Esophagus squamous epithelium (tissue), 4 donors: ENCODE data around the genes CYSLTR1, P2RY10, POF1B and RPA4.

DNA sequence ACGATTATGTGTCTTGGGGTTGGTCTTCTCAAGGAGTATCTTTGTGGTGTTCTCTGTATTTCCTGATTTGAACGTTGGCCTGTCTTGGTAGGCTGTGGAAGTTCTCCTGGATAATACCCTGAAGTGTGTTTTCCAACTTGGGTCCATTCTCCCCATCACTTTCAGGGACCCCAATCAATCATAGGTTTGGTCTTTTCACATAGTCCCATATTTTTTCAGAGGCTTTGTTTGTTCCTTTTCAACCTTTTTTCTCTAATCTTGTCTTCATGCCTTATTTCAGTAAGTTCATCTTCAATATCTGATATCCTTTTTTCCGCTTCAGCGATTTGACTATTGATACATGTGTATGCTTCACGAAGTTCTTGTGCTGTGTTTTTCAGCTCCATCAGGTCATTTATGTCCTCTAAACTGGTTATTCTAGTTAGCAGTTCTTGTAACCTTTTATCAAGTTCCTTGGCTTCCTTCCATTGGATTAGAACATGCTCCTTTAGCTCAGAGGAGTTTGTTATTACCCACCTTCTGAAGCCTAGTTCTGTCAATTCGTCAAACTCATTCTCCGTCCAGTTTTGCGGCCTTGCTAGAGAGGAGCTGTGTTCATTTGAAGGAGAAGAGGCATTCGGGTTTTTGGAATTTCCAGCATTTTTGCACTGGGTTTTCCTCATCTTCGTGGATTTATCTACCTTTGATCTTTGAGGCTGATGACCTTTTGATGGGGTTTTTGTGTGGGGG is 31.1 kb downstream of the ATRX start:
- PRO-cap, result no peak
- RAMPAGE, long total RNA, 4 experiments, result no peak in any of the 4 experiments

- PRO-cap, result no peak
- RAMPAGE, long total RNA, 4 experiments, result no peak in any of the 4 experiments
These were observed 908 bp downstream of the ATP7A start for GRCh38 chrX:77911501-77911700.

GRCh38 chrX:78130967-78132118 is 8.1 kb downstream of the TAF9B start:
- PRO-cap, result no peak
- RAMPAGE, long total RNA, 4 experiments, result no peak in any of the 4 experiments

- PRO-cap, result unidirectional peak, minus-strand start at chrX:78327825
- RAMPAGE, long total RNA, 4 experiments, result start-site peak on the minus strand in 2 of 4 experiments, at chrX:78327495-78327590 at its widest, 12 to 23 reads per replicate
These were observed at the start of gene CYSLTR1 for GRCh38 chrX:78327005-78328070. CYSLTR1 (minus strand) TSS chrX:78327611.

- PRO-cap, result bidirectional peak, plus-strand start at chrX:78945403, minus-strand start at chrX:78945256
- RAMPAGE, long total RNA, 4 experiments, result start-site peak on the plus strand in 1 of 4 experiments, at chrX:78945364-78945428 at its widest, 56 reads per replicate
These were observed at the start of gene P2RY10 for GRCh38 chrX:78944965-78945509. P2RY10 (plus strand) TSS chrX:78945391.

DNA sequence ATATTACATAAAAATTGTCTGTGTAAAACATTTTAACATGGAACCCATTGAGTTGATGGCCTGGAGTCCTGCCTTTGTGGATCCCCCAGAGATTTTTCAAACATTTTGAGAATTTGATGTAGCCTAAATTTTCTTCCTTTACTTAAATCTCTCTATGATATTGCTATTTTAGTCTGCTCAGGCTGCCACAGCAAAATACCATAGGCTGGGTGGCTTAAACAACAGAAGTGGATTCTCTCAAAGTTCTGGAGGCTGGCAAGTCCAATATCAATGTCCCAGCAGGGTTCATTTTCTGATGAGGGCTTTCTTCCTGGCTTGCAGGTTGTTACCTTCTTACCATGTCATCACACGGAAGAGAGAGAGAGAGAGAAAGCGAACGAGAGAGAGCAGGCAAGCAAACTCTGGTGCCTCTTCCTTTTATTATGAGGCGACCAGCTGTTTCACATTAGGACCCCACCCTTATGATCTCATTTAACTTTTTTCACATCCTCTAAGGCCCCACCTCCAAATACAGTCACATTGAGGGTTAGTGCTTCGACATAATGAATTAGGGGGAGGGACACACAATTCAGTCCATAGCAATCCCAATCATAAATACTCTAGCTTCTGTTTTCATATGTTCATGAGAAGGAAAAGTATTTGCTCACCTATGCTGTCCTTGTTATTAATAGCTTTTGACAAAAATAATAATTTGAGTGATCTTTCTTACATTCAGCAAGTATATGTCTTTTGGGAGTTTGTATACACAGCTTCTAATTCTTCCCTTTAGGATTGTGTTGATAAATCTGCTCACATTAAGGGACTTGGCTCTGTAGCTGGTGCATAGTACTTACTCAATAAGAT is 10.6 kb upstream of the GPR174 start:
- PRO-cap, result no peak
- RAMPAGE, long total RNA, 4 experiments, result no peak in any of the 4 experiments

DNA sequence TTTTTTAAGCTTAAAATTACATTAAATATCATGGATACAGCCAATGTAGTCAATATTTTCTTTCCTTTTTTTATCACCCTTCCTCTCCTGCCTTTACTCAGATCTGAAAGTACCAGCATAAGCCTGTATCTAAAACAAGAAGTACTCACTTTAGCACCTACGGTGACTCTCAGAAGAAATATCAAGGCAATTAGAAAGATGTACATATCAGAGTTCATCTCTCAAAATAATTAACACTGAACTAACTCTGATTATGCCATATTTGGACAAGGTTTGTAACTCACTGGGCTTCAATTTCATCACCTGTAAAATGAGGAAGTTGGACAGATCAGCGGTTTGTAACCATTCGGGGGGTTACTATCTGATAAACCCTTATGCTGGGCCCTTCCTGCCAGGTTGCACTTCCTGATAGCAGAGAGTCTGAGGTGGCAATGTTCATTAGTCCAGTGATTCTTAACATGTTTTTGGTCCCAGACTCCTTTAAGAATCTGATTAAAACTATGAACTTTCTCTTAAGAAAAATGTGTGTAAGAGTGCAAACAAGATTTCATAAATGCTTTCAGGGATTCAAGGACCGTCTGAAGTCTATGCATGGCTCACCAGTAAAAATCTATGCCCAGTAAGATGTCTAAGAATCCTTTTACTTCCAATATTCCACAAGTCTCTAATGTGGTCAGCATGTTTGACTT is 5.6 kb upstream of the GPR174 start:
- PRO-cap, result no peak
- RAMPAGE, long total RNA, 4 experiments, result no peak in any of the 4 experiments

DNA sequence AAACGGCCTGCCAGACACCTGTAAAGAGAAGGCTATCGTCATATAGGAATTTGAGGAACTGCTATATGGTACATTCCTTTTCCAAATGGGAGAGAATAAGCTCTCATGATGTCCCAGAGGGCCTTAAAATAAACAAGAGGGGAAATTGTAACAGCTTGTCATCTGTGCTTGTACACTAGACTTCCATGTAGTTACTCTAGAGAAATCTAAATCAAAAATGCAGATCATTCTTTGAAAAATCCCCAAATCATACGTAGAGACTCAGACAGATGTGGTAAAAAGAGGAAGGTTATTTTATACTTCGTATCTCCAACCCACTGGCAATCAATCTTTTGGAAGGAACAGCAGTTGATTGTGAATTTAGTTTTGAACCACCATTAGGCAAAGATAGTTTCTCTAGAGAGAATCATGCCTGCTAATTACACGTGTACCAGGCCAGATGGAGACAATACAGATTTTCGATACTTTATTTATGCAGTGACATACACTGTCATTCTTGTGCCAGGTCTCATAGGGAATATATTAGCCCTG is 26.2 kb downstream of the GPR174 start:
- PRO-cap, result no peak
- RAMPAGE, long total RNA, 4 experiments, result no peak in any of the 4 experiments

- PRO-cap, result no peak
- RAMPAGE, long total RNA, 4 experiments, result no peak in any of the 4 experiments
These were observed 96.7 kb downstream of the ITM2A start for GRCh38 chrX:79270368-79270990.

- PRO-cap, result no peak
- RAMPAGE, long total RNA, 4 experiments, result no peak in any of the 4 experiments
These were observed 29.8 kb downstream of the ITM2A start for GRCh38 chrX:79337026-79337973.

DNA sequence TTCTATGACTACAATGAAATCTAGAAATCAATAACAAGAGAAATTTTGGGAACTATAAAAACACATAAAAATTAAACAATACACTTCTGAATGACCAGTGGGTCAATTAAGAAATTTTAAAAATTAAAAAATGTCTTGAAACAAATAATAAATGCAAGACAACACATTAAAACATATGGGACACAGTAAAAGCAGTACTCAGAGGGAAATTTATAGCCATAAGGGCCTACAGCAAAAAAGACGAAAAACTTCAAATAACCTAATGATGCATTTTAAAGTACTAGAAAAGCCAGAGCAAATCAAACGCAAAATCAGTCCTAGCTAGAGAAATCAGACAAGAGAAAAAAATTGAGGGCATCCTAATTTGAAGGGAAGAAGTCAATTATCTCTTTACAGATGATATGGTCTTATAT is 61.8 kb upstream of the TBX22 start:
- PRO-cap, result unidirectional peak, minus-strand start at position 240 of the sequence
- RAMPAGE, long total RNA, 4 experiments, result no peak in any of the 4 experiments

GRCh38 chrX:80335007-80335783 is 85.1 kb upstream of the TENT5D start:
- PRO-cap, result unidirectional peak, minus-strand start at chrX:80335334
- RAMPAGE, long total RNA, 4 experiments, result start-site peak on the minus strand in 2 of 4 experiments, at chrX:80335334-80335364 at its widest, 9 to 19 reads per replicate

GRCh38 chrX:85379215-85379960 is at the start of gene POF1B:
POF1B (minus strand) TSS chrX:85379665.
- PRO-cap, result bidirectional peak, plus-strand start at chrX:85379810, minus-strand start at chrX:85379662
- RAMPAGE, long total RNA, 4 experiments, result start-site peak on the minus strand in 3 of 4 experiments, at chrX:85379603-85379698 at its widest, 1,815 to 3,845 reads per replicate

DNA sequence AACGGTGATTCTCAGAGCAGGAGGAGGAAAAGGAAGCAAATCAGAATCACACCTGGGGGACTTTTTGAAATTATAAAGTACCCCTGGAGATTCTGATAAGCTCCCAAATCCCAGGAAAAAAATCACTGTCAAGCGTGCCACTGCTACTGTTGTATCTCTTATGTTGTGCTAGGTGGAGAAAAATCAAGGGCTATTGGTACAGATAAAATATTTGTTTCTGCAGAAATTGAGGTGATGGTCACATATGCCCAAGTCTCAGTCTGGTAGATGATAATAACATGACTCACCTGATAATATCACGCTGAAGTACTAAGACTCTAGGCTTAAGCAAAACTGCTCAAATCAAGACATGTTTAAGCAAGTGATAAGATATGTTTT is 143.8 kb downstream of the CHM start:
- PRO-cap, result no peak
- RAMPAGE, long total RNA, 4 experiments, result no peak in any of the 4 experiments

DNA sequence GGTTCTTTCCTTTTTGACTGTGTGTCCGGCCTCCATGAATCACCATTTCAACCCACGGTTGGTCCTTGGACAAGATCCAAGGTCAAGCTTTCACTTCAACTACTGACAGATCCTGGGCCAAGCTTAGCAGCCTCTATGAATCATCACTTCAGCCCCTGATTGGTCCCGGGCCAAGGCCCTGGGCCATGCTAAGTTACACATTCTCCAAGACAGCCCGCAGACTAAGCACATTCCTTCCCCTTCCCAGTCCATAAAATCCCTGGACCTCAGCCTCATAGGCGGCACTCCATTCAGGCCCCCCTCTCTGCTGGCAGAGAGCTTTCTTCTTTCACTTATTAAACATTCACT is 108.1 kb upstream of the KLHL4 start:
- PRO-cap, result no peak
- RAMPAGE, long total RNA, 4 experiments, result no peak in any of the 4 experiments

- PRO-cap, result no peak
- RAMPAGE, long total RNA, 4 experiments, result no peak in any of the 4 experiments
These were observed at the start of gene RPA4 for GRCh38 chrX:96883562-96884021. RPA4 (plus strand) TSS chrX:96883908.

- PRO-cap, result unidirectional peak, minus-strand start at chrX:97617292
- RAMPAGE, long total RNA, 4 experiments, result start-site peak on the minus strand in 4 of 4 experiments, at chrX:97617177-97617307 at its widest, 7 to 34 reads per replicate
These were observed 733.3 kb downstream of the RPA4 start for GRCh38 chrX:97617018-97617488.

DNA sequence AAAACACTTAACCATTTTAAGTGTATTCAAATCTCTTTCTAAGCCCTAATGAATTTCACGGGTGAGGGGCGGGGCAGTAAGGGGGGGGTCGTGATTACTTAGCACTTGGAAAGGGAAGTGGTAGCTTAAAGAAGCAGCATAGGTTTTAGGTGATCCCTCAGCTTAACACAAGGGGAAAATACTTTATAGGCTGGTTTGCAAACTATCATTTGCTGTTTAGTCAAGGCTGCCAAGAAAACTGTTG is 8.7 kb downstream of the TNMD start:
- PRO-cap, result no peak
- RAMPAGE, long total RNA, 4 experiments, result no peak in any of the 4 experiments

DNA sequence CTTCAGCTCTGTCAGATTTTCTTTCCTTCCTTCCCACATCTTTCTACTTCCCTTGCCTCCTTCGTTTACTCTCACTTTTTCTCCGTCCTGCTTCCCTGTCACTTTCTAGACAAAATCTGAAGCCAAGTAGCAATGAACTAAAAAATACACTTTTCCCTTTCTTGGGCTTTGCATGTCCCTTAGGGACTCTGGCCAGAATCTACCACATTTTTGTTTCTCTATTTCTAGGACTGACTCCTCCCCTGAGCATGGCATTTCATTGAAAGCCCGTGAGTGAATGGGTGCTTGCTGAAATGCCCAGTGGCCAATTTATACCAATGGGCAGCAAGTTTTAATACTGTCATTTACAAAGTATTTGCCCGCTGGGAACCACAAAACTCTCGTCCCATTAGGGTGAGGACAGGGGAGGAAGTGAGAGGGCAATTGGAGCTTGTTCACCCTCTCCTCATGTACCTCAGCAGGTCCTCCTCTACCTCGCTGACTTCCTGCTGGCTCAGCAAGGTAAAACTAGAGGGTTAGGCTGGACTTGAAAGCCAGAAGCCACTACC is 1.0 kb downstream of the SRPX2 start:
- PRO-cap, result no peak
- RAMPAGE, long total RNA, 4 experiments, result no peak in any of the 4 experiments

- PRO-cap, result no peak
- RAMPAGE, long total RNA, 4 experiments, result no peak in any of the 4 experiments
These were observed 4.7 kb downstream of the SRPX2 start for GRCh38 chrX:100648804-100649023.